H4 (cell line): ENCODE results near the genes HSP90AB1 and NFKBIE.

GRCh38 chr6:43775418-43776027 lies 5.5 kb downstream of the VEGFA start:
- RAMPAGE, long total RNA: no peak

DNA sequence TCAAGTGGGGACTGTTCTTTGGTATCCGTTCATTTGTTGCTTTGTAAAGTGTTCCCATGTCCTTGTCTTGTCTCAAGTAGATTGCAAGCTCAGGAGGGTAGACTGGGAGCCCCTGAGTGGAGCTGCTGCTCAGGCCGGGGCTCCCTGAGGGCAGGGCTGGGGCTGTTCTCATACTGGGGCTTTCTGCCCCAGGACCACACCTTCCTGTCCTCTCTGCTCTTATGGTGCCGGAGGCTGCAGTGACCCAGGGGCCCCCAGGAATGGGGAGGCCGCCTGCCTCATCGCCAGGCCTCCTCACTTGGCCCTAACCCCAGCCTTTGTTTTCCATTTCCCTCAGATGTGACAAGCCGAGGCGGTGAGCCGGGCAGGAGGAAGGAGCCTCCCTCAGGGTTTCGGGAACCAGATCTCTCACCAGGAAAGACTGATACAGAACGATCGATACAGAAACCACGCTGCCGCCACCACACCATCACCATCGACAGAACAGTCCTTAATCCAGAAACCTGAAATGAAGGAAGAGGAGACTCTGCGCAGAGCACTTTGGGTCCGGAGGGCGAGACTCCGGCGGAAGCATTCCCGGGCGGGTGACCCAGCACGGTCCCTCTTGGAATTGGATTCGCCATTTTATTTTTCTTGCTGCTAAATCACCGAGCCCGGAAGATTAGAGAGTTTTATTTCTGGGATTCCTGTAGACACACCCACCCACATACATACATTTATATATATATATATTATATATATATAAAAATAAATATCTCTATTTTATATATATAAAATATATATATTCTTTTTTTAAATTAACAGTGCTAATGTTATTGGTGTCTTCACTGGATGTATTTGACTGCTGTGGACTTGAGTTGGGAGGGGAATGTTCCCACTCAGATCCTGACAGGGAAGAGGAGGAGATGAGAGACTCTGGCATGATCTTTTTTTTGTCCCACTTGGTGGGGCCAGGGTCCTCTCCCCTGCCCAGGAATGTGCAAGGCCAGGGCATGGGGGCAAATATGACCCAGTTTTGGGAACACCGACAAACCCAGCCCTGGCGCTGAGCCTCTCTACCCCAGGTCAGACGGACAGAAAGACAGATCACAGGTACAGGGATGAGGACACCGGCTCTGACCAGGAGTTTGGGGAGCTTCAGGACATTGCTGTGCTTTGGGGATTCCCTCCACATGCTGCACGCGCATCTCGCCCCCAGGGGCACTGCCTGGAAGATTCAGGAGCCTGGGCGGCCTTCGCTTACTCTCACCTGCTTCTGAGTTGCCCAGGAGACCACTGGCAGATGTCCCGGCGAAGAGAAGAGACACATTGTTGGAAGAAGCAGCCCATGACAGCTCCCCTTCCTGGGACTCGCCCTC lies 14.7 kb downstream of the VEGFA start:
- RAMPAGE, long total RNA: no peak

DNA sequence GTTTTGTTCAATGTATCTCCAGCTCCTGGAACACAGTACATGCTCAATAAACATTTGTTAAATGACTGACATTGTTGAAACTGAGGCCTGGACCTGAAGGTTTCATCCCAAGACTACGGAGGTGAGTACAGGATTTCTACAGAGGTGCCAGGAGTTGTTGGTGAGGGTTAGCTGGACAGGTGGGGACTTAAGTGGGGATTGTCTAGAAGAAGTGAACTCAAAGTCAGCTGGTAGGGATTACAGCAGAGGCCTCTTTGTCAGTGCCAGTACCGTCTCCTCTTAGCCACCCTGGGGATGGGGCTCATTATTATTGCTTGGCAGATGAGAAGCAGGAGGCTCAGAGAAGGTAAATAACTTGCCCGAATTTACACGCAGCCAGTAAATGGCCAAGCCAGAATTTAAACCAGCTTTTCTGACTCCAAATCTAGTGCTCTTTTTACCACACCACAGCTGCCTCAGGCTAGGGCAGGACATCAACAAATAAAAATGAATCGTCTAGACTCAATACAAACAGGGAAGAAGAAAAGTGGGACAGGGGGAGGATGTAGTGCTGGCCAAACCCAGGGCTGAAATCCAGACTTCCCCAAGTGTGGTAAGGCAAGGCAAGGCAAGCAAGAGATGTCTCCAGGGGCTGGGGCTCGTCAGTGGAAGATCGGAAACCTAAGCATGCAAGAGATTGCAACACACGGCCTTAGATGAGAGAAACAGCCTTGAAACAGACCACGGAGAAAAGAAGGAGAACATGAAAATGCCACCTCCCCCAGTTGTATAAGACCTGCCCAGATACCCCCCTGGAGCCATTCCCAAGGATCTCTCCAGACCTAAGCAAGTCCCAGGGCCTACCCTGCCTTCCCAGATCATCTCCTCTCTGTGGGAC lies 19.8 kb downstream of the VEGFA start:
- RAMPAGE, long total RNA: no peak

DNA sequence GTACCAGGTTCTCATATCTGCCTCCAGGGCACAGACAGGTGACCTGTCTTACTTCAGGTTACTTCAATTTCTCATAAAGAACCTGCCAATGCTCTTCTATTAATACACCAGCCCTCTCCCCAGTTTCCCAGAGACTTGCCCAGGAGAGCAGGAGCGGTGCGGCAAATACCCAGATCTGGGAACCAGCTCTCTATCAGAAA lies 102.0 kb downstream of the VEGFA start:
- RAMPAGE, long total RNA: no peak

GRCh38 chr6:43926538-43927670 lies 156.9 kb downstream of the VEGFA start:
- RAMPAGE, long total RNA: no peak

GRCh38 chr6:43954317-43955163 lies 172.7 kb downstream of the MRPL14 start:
- RAMPAGE, long total RNA: no peak

DNA sequence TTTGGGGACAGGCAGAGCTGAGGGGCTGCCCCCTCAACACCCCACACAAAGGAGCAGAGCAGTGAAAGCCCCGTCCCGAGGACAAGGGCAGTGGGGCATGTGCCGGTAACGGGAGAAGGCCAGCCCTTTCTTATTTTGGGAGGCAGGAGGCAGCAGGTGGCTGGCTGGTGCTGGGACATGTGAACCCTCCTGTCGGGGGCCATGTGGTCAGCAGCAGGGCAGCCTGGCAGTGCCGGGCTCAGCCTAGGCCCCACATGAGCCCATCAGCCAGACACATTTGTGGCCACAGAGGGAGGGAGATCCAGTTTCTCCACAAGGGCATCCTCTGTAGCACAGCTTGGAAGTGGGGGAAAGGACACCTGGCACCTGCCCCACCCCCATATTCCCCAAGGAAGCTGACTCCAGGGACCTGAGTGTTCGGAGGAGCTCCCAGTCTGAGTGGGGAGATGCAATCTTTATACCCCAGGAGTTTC lies 137.6 kb downstream of the MRPL14 start:
- RAMPAGE, long total RNA: no peak

- RAMPAGE, long total RNA: no peak
Measured at GRCh38 chr6:43992547-43993418, 134.5 kb downstream of the MRPL14 start.

GRCh38 chr6:43993835-43994459 lies 133.3 kb downstream of the MRPL14 start:
- RAMPAGE, long total RNA: no peak

DNA sequence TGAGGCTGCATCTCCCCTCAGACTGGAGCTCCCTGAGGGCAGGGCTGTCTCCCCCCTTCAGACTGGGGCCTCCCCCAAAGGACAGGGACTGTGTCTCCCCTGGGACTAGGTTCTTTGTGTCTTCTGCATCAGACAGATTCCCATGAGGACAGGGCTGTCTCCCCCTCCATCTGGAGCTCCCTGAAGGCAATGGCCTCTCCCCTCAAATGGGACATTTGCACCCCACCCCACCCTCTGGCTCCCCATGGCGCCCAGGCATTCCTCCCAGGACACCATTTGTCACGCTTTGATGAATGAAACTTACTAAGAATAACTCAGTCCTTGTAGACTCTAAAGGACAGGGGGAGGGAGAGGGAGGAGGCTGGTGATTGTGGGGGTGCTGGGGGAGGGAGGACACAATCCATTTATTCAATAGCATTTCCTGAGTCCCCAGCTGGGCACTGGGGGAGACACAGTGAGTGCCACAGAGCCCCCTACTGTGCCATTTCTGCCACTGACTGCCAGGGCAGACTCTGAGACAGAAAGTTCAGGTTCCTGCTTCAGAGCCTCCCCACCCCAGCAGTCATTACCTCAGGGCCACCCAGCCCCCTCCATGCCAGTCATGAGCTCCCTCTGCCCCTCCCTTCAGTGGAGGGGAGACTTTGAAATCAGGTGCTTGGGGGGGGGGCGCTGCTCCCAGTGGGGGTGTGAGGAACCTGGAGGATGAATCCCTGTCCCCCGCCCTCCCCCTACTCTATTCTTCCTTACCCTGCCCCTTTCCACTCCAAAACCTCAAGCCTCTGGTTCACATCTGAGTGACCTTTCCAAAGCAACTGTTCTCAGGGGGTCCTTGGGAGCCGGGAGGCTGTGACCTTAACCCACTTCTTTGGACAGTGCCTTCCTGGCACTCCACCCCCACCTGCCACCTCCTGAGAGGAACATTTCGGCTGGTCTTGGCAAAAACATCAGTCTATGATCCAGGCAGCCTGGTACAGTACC lies 122.1 kb downstream of the MRPL14 start:
- RAMPAGE, long total RNA: no peak

GRCh38 chr6:44134133-44134780 lies 6.9 kb downstream of the TMEM63B start:
- RAMPAGE, long total RNA: no peak

DNA sequence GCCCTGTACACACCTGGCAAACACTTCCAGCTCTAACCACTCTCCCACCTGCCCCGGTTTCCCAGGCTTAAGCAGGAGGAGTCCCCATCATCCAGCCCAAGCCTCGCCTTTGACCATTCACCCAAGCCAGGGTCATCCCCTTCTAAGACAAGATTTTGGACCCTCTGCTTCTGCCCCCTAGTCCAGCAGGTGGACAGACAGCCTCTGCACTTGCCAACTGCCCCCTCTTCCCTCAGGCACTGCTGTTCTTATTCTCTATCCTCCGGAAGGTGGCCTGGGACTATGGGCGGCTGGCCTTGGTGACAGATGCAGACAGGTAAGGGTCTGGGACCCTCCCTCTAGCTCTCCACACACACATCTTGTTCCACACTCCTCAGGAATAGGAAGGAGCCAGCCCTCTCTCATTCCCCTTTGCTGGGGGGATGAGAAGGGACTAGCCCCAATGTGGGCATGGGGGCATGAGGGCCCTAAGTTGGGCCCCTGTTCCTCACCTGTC lies 7.5 kb downstream of the TMEM63B start:
- RAMPAGE, long total RNA: no peak

DNA sequence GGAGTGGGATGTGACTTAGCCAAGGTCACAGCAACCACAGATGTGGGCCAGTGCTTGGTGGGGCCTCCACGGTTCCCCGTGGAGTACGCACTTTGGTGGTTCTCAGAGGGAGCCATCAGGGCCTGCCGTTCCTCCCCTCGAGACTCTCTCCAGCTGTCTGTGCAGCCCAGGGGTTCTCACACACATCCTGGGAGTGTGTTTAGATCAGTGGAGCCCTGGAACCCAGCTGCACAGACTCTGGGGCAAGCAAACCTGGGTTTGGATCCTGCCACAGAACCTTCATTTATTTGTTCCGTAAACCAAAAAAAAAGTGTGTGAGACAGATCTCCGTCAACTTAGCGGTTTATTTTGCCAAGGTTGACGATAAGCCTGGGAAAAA lies 13.7 kb upstream of the MYMX start:
- RAMPAGE, long total RNA: no peak

DNA sequence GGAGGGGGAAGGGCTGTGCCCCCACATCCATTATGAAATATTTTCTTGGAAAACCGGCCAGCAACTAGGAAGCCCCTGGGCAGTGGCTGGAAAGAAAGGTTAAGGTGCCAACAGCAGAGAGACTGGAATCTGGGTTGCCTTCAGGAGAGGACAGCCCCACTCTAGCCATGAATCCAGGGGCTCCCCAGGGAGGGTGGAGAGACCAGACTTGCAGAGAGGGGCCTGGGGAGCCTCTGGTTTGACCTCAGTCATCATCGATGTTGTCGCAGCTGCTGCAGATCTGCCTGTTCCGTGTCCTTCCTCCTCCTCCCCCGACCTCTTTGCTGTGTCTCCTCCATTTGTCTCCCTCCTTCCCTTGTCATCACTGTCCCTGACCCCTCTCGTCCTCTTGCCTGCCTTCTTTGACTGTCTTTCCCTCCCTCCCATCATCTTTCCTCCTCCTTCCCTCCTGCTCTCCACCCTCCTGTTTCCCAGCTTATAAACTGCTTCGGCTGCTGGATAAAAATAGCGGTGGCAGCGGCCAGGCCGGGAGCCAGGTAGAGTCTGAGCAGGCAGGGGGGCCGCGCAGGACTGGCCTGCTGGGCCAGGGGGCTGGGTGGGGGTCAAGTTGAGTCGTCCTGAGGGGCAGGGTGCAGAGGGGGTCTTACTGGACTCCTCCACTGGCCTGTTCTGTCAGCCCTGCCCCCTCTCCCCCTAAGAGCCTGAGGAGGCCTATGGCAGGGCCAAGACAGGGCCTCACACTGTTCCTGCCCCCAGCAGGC lies 3.3 kb downstream of the SLC29A1 start:
- RAMPAGE, long total RNA: no peak

- RAMPAGE, long total RNA: no peak
Measured at GRCh38 chr6:44234672-44235206, 11.3 kb downstream of the SLC29A1 start.

DNA sequence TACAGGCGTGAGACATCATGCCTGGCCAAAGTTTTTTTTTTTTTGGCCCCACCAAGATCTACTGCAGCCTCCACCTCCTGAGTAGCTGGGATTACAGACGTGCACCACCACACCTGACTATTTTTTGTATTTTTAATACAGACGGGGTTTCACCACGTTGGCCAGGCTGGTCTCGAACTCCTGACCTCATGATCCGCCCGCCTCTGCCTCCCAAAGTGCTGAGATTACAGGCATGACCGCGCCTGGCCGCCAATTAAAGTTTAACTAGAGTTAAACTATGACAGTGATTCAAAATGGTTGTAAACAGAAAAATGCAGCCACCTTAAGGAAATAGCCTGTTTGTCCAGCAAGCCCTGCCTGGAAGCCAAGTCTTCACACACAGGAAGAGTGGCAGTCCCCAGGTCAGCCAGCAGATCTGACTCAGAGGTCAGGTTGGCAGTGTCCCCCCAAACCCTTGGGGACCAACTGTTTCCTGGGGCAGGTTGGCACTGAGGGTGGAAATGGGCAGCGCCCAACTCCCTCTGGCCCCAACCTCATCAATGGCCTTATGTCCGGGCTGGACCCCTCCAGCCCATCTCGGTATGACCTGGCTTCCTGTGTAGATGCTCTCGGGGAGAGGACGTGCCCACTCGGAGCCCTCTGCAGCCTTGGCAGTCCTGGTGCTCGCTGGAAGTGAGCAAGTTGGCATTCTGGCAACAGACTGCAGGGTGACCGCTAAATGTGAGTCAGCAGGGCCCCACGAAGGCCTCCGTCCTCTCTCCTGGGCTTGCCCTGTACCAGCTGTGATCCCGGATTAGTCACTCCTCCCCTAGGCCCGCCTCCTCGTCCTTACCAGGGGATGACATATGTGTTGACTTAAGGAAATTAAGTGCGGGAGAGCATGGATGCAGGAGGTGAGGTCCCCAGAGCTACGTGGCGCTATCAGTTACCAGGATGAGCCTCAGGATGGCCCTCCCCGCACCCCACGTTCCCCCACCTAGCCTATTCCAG lies 9.7 kb upstream of the HSP90AB1 start:
- RAMPAGE, long total RNA: no peak

GRCh38 chr6:44247032-44247912 lies at the start of gene HSP90AB1:
TSS of gene HSP90AB1 (plus strand) at chr6:44247101.
- RAMPAGE, long total RNA: start-site peak on the plus strand at chr6:44247099-44247106, 7,158 reads

DNA sequence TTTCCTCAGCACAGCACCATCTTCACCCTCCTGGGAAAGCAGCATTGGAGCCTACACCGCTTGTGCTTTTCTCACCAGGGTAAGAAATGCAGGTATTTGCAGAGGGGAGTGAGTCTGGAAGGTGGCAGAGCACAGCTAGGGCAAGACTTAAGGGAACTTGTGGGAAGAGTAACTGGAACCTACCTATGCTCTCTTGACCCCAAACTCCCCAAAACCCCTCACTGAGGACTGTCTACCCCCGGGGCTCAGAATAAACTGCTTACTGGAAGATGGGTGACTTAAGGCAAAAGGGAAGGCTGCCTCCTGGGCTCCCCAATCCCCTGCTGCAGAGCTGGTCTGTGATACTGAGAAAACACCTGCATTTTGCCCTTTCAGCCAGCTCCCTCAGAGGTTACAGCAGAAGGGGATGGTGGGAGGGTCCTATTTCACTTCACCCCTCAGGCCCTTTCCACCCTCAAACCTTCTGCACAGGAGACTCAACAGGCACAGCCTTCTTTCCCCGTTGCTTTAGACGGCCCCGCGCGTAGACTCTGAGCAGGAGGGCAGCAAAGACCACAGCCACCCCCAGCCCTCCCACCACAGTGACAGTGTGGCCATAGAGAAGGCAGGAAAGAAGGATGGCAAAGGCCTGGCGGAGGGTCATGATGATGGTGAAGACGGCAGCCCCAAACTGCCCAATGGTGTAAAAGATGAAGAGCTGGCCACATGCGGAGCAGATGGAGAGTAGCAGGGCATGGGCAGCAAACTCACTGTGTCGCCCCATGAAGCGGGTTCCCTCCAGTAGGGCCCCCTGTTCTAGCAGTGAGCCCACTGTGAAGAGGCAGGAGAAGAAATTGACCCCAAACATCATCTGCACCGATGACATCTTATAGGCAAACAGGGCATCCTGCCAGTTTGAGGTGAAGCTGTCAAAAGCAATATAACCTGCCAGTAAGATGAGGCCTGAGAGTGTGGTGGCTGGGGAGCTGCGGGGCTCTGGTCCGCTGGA lies 2.8 kb downstream of the SLC35B2 start:
- RAMPAGE, long total RNA: no peak

GRCh38 chr6:44265229-44266052 lies at the start of gene NFKBIE:
TSS of gene NFKBIE (minus strand) at chr6:44265551.
- RAMPAGE, long total RNA: no peak

- RAMPAGE, long total RNA: no peak
Measured at GRCh38 chr6:44298752-44299831, 1.6 kb upstream of the TCTE1 start.